Lung (tissue), 4 donors: ENCODE results near the gene DSG3.

DNA sequence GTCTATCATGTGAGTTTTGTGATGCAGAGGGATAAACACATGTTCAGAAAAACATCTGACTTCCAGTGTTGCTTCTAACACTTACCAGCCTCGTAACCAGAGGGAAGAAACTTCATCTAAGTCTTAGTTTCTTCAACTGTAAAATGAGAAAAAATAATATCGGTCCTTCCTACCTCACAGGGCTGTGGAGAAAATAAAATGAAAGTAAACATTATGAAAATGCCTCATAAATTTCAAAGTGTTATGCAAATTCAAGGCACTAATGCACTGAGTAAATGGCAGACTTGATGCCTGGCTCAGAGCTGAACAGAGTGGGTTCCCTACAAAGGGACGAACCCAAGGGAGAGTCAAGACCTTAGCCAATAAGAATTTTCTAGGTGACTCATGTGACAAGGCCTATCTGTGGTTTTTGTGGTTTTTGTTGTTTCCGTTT, 113.1 kb upstream of the AQP4 start:
- PRO-cap, result no peak
- RAMPAGE, long total RNA, result no peak
- RRBS, result no CpG with 5 or more reads among the region's 4 CpGs

- PRO-cap, result no peak
- RAMPAGE, long total RNA, result no peak
- RRBS, result no CpG with 5 or more reads among the region's 14 CpGs
These were observed 325.3 kb upstream of the CHST9 start for GRCh38 chr18:27510274-27510850.

DNA sequence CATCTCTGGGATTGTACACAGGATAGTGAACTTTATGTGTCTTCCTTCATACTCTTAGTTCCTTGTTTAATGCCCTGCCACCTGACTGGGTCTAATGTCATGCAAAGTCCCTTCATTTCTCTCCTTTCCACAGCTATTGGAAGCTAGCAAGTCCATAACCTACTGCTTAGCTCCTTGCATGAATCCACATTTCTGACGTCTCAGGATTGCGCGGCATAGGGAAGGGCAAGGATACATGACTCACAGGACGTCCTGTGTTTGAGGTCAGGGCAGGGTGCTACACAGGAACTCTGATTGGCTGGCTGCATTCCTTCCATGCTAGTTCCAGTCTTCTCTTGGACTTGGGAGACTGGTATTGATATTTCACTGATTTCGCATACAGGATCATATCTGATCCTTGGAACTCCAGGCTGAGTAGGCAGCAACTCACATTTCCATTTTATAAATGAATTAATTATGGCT, 137.9 kb downstream of the CDH2 start:
- PRO-cap, result no peak
- RAMPAGE, long total RNA, result no peak
- RRBS, result no CpG with 5 or more reads among the region's 5 CpGs

DNA sequence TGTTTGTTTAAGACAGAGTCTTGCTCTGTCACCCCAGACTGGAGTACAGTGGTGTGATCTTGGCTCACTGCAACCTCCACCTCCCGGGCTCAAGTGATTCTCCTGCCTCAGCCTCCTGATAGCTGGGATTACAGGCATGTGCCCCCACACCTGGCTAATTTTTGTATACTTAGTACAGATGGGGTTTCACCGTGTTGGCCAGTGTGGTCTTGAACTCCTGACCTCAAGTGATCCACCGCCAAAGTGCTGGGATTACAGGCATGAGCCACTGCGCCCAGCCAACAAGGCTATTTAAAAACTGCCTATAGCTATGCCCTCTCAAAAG, 538.8 kb upstream of the CDH2 start:
- PRO-cap, result unidirectional peak, minus-strand start at position 242 of the sequence
- RAMPAGE, long total RNA, result no peak
- RRBS, result no CpG with 5 or more reads among the region's 4 CpGs

- PRO-cap, result no peak
- RAMPAGE, long total RNA, result no peak
- RRBS, result no CpG with 5 or more reads among the region's 16 CpGs
These were observed 866.7 kb downstream of the DSC3 start for GRCh38 chr18:30175754-30176247.

- PRO-cap, result no peak
- RAMPAGE, long total RNA, result no peak
- RRBS, result no CpG with 5 or more reads among the region's 1 CpG
These were observed 278.9 kb downstream of the DSC3 start for GRCh38 chr18:30763619-30764102.

DNA sequence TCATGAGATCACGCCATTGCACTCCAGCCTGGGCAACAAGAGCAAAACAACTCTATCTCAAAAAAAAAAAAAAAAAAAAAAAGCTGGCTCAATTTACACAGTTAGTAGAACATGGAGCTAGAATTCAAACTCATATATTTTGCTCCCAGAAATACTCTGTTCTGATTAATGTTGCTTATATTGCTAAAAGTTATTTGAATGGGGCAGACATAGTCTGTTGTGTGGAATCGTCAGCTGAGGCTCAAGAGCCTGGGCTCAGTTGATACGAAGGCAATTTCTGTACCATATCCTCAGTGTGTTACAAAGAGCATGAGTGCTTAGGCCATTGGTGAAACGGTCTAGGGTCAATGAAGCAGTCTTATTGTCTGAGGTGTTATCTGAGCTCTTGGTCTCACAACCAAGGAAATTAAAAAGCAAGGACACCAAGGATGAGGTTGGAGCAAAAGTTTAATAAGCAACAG, 40.3 kb upstream of the DSC1 start:
- PRO-cap, result no peak
- RAMPAGE, long total RNA, result no peak
- RRBS, result no CpG with 5 or more reads among the region's 4 CpGs

GRCh38 chr18:31343391-31343769, 25.4 kb downstream of the DSG1 start:
- PRO-cap, result no peak
- RAMPAGE, long total RNA, result no peak
- RRBS, result no CpG with 5 or more reads among the region's 4 CpGs

DNA sequence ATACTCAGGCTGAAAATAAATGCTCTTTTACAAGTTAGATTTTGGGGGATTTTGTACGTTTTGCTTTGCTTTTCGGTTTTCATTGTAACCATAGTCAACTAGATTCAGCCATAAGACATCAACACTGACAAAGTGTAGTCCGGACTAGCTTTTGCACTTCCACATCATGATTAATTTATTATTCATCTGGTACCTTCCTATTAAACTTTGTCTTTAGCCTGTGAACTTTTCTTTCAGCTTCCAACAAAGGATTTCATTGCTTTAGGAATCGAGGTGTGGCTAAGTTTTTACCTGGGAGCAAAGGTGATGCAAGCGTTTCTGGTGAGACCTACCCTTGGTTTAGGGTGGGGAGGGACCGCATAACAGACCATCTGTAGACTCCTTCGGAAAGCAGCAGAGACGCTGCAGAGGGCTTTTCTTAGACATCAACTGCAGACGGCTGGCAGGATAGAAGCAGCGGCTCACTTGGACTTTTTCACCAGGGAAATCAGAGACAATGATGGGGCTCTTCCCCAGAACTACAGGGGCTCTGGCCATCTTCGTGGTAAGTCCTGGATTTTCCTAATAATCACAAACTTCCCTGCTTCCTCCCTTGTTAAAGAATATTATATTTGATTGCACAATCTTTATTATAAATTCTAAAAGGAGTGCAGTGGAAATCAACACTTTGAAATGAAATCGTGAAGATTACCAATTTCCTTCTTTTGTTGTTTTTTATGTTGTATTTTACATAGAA, at the start of gene DSG3:
TSS of gene DSG3 (plus strand) at position 360 of the 736 bp plus-strand sequence.
- PRO-cap, result no peak
- RAMPAGE, long total RNA, result no peak
- RRBS, result no CpG with 5 or more reads among the region's 12 CpGs

GRCh38 chr18:31513348-31514295, 15.6 kb downstream of the DSG2 start:
- PRO-cap, result no peak
- RAMPAGE, long total RNA, result no peak
- RRBS, result no CpG with 5 or more reads among the region's 5 CpGs

- PRO-cap, result no peak
- RAMPAGE, long total RNA, result no peak
- RRBS, result no CpG with 5 or more reads among the region's 5 CpGs
These were observed 22.8 kb downstream of the DSG2 start for GRCh38 chr18:31520596-31521336.

GRCh38 chr18:31738837-31739520, 21.7 kb downstream of the SLC25A52 start:
- PRO-cap, result no peak
- RAMPAGE, long total RNA, result no peak
- RRBS, result no CpG with 5 or more reads among the region's 11 CpGs

- PRO-cap, result no peak
- RAMPAGE, long total RNA, result no peak
- RRBS, result no CpG with 5 or more reads among the region's 5 CpGs
These were observed 87.6 kb downstream of the GAREM1 start for GRCh38 chr18:32382924-32383617.

DNA sequence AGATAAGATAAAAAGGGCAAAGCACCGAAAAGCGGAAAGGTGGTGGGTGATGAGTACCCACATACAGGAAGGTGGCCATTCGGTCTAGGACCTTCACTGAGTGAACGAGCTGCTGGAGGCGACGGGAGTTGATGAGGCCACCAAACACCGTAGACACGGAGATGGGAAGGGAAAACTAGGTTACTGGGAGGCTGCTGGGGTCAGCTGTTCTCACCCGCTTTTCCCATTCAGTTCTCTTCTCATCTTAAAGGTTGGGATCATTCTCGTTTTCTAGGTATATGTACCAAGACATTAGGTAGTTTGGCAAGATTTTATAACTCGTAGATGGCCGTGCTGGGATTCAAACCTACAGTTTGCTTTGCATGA, 754 bp upstream of the GAREM1 start:
- PRO-cap, result no peak
- RAMPAGE, long total RNA, result no peak
- RRBS, result no CpG with 5 or more reads among the region's 12 CpGs

DNA sequence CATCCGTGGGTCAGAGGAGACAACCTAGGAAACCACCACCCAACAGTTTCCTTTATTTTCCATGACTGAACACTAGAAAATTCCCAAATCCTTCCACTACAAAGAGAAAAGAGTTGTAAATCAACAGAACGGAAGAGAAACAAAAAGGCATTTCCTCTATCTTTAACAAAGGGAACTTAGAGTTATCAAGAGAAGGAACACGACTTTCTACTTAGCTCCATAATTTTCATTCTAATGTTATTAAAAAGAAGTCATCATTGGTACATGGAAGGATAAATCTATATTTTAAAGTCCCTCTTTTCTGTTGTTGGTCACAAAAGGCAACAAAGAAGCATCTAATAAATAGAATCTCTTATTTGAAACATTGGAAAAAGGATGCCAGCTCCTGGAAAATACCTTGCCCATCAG, 35.1 kb downstream of the KLHL14 start:
- PRO-cap, result no peak
- RAMPAGE, long total RNA, result no peak
- RRBS, result no CpG with 5 or more reads among the region's 3 CpGs

DNA sequence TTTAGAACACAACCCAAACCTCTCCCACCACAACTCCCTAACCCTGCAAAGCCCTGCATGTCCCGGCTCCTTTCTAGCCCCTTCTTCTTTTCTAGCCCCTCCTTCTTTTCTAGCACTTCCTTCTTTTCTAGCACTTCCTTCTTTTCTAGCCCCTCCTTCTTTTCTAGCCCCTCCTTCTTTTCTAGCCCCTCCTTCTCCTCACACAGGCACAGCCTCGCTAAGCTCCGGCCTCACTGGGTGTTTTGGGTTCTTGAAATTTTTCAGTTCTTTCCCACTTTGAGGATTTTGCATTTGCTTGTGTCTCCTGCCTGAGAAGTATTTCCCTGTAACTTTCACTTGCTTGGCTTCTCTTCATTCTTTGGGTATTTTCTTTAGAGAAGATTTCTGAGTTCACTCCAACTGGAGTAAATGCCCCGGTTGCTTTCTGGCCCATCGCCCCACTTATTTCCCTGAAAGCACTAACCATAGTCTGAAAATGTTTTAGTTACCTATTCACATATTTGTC, 134.2 kb upstream of the KLHL14 start:
- PRO-cap, result no peak
- RAMPAGE, long total RNA, result no peak
- RRBS, result 62% methylated on average over 2 of the region's 5 CpGs

GRCh38 chr18:33584847-33585534, 7.0 kb downstream of the ASXL3 start:
- PRO-cap, result no peak
- RAMPAGE, long total RNA, result no peak
- RRBS, result no CpG with 5 or more reads among the region's 3 CpGs

GRCh38 chr18:34221762-34222519, 2.8 kb downstream of the NOL4 start:
- PRO-cap, result no peak
- RAMPAGE, long total RNA, result no peak
- RRBS, result no CpG with 5 or more reads among the region's 27 CpGs

DNA sequence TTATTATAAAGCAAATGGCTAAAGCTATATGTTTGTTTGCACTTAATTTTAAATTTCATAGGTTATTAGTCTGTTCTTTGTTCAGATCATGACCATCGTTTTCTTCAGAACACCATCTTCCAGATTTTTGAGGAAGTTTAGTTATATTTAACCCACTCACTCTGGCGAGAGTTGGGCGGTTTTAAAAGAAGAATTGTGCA, 214.8 kb upstream of the DTNA start:
- PRO-cap, result no peak
- RAMPAGE, long total RNA, result no peak
- RRBS, result no CpG with 5 or more reads among the region's 3 CpGs

- PRO-cap, result no peak
- RAMPAGE, long total RNA, result no peak
- RRBS, result no CpG with 5 or more reads among the region's 8 CpGs
These were observed 117.1 kb upstream of the DTNA start for GRCh38 chr18:34592815-34593560.